Metastatic Breast Carcinoma in the Brain (tissue), 10 donors: ENCODE measurements around a stretch of chr10.

- PRO-cap, 10 experiments, result no peak in any of the 10 experiments
Observed at GRCh38 chr10:6143500-6143928, 54.7 kb downstream of the RBM17 start.

DNA sequence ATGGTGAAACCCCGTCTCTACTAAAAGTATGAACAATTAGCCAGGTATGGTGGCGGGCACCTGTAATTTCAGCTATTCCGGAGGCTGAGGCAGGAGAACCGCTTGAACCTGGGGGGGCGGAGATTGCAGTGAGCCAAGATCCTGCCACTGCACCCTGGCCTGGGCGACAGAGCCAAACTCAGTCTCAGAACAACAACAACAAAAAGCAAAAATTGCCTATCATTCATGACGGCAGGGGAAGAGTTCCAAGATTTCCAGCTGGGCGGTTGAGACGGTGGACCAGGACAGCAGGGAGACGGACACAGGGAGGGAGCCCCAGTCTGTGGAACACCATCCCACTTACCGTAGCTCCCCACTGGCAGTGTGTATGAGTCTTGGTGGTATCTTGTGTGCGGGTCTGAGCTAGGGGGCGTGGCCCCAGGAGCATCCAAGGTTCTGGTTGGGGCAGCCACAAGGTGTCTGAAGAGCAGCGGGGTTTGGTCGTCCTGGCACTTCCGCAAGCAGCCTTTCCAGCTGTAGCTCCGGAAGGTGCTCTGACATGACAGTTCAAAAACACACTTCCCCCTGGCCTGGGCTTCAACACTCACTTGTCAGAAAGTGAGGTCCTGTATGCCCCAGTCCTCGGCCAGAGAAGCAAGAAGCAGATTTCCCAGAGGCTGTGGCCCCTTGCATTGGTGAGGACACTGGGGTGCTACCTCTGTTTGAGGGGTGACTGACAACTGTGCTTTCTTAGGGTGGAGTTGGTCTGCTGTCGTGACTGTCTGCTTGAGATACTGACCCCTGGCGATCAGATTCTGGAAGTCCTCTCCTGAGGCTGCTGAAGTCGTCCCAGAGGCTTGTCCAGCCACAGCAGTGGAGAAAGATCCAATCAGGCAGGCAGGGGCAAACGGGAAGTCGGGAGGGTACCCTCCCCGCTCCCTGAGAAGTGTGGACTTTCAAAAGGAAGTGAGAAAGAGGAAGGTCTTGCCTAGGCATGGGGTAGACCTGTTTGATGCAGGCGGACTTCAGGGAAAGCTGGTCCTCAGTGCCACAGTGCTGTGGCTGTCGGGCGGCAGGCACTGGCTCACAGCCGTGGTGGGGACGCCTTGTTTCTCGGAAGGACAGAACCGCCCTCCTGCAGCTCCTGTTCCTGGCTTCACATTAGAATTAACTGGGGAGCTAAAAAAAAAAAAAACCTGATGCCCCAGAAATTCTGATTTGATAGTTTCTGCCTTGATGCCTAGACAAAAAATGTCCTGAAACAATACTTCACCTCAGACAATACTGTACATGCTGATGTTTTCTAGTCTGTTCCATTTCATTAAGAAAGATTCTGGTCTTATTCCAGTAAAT is 51.5 kb upstream of the PFKFB3 start:
- PRO-cap, 10 experiments, result peak in 2 of 10 experiments; most common plus-strand start position 833 of the sequence (in 1); most common minus-strand start position 772 of the sequence (in 2)

GRCh38 chr10:6179076-6180304 is 23.2 kb upstream of the PFKFB3 start:
- PRO-cap, 10 experiments, result no peak in any of the 10 experiments

DNA sequence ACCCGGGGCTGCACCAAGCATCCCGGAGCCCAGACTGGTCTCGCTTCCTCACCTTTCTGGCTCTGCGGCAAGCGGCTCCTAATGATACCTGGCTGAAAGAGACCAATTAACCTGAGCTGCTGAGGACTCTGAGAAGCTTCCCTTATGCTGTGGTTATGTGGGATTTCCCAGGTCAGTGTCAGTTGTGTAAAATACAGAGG is 51.5 kb downstream of the PFKFB3 start:
- PRO-cap, 10 experiments, result no peak in any of the 10 experiments

DNA sequence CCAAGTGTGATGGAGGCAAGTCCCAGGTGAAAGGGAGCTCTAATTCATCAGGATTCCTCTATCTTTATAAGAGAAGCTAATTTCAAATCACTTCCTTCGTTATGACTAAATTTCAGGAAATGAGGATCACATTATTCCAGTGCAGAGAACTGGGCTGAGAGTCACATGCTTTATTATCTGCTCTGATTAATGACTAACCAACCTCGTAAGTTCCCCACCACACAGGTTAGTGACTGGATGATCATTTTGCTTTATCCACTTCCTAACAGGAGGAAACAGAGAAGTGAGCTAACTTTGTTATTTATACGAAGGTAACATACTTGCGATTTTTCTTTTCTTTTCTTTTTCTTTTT is 99.0 kb downstream of the PFKFB3 start:
- PRO-cap, 10 experiments, result peak in 1 of 10 experiments; most common minus-strand start position 120 of the sequence (in 1)

DNA sequence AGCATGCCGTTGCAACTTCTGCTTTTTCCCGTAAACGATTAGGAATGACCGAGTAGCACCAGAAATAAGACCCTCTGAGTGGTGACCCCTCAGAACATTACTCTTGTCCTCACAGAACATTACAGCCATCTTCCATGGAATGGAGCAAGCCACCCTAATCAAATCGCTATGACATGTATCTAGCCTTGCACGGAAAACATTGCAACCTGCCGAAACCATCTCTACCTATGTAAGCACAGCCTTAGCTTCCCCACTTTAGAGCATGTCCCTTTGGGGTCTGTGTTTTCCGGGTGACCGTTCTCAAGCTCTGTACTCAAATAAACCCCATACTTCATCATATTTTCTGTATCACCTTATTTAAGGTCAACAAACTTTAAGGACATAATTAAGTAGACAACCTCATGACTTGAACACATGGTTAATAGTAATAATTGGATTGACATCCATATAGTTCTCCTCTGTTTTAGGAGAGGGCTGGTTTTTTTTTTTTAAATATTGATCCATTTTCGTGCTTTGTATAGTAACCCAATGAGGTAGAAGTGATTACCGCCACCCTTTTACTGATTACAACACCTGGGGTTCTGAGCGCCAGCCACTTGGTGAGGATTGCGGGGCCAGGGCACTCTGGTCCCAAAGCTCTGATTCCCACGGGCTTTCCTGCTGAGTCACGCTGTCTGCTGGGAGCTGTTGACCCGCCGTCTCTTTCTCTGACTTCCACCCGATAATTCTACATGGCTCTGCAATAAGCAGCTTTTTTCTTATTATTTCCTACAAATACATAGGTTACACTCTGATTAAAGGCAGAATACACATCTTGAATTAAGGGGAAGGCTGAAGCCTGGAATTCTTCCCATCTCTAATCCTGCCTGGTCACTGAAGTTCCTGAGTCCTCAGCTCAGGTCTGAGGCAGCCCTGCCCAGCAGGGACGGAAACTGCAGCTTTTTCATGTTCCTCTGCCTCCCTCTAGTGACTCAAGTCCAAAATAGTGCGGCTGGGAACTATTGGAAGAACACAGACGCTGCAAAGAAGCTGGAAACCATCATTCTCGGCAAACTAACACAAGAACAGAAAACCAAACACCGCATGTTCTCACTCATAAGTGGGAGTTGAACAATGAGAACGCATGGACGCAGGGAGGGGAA is 178.7 kb downstream of the PRKCQ start:
- PRO-cap, 10 experiments, result peak in 3 of 10 experiments; most common minus-strand start position 875 of the sequence (in 3)

DNA sequence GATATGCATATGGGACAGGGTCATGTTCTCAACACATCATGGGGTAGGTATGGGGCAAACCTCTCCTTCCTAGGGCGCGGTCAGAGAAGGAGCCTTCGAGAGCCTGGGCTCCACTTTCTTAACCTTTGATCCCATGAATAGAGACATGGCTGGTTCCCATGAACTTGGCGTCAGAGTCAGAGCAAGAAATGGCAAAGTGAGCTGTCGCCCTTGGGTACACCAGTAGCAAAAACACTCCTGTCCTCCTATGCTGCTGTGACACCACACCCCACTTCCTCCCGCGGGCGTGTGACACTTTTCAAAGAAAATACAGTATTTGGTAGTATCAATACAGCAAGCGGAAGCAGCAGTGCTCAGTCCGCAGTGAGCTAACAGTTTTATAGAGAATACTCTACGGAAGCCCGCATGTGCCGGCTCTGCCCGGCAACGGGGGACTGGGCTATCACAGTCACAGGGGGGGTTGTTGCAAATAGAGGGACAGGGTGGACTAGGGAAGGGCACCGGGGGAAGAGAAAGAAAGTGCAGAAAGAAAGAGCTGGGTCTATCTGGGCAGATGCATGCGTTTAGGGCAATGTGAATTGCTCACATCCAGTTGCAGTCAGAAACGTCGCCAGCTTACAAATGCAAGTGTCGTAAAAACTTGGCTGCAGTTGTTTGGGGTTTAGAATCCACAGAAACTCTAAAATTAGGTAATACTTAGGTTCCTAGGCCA is 49.8 kb downstream of the PRKCQ start:
- PRO-cap, 10 experiments, result peak in 1 of 10 experiments; most common plus-strand start position 322 of the sequence (in 1)

DNA sequence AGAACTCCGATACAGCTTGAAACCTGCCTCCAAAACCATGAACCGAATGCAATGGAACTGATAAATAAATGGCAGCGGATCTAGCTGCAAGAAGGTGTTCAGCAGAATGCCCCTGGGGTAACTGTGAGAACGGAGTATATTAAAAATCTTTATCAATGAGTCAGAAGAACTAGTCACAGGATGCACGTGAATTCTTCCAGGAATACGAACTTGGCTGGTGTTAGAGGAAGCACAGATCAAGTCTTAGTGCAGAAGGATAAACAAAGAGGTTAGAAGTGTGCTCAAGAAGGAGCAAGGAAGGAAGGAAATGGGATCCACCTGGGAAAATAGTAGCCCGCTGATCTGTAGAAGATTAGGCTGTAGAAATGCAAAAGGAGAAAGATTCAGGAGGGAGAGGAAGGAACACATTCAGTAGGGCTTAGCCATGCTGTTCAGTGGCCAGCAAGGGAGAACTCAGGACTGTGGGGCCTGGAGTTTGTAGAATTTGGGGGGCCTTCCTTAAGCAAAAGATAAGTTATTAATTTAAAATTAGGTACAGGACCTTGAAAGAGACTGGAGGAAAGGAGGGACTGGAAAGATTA is 142.2 kb upstream of the PRKCQ start:
- PRO-cap, 10 experiments, result no peak in any of the 10 experiments

DNA sequence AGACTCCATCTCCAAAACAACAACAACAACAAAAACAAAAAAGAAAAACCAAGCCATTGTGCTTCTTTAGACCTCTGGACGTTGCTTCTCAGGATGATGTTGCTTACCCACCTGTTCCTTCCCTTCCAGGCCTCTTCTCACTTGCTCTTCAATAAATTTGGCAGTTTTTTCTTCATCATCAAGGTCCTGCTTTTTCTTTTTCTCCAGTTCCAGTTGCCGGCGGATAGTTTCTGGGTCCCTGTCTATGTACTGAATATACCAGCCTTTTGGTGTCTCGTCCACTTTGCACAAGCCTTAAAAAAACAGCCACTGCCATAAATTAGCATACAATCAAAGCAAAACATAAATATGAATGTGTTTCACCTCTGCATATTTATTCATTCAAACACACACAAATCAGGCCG is 9.1 kb downstream of the KIN start:
- PRO-cap, 10 experiments, result no peak in any of the 10 experiments

DNA sequence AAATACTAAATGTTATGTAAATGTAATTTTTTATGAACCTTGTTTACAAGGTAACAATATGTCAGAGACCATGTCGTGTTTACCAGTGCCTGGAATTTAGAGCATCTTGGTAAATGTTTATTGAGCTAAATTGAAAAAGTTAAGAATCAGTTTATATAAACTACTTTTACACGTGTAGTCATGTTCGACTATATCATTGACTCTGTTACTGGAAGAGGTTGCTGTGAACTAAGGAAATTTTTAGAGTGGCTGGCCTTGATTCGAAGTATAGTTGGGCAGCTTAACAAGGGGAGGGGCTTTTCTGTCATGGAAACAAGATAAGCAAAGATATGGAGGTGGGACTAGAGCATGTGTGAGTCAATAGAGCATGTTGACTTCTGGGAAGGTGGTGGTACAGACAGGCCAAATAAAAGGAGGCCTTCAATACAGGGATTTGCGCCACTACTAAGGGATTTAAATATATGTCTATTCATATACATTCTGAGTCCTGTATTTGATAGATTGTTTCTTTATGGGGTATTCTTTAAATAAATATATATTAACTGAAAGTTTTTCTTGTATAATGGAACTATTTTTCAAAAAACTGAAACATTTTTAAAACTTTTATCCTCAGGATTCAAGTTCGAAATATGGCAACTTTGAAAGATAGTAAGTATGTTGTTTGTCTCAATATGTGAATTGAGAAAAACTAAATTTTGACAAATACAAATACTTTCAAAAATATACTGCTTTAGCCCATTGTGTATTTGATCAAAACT is 7.7 kb downstream of the ATP5F1C start:
- PRO-cap, 10 experiments, result no peak in any of the 10 experiments

DNA sequence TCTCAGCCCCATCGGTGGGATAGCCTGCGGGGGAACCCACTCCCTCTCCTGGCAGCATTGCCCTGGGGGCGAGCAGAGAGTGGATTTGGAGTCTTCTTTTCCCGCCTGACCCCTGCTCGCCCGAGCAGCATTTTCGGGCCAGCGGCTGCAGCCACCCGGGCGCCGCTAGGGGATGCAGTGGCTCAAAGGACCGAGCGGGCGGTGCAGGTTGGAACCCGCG is 1.3 kb upstream of the GATA3 start:
- PRO-cap, 10 experiments, result peak in 8 of 10 experiments; most common minus-strand start position 179 of the sequence (in 6)

DNA sequence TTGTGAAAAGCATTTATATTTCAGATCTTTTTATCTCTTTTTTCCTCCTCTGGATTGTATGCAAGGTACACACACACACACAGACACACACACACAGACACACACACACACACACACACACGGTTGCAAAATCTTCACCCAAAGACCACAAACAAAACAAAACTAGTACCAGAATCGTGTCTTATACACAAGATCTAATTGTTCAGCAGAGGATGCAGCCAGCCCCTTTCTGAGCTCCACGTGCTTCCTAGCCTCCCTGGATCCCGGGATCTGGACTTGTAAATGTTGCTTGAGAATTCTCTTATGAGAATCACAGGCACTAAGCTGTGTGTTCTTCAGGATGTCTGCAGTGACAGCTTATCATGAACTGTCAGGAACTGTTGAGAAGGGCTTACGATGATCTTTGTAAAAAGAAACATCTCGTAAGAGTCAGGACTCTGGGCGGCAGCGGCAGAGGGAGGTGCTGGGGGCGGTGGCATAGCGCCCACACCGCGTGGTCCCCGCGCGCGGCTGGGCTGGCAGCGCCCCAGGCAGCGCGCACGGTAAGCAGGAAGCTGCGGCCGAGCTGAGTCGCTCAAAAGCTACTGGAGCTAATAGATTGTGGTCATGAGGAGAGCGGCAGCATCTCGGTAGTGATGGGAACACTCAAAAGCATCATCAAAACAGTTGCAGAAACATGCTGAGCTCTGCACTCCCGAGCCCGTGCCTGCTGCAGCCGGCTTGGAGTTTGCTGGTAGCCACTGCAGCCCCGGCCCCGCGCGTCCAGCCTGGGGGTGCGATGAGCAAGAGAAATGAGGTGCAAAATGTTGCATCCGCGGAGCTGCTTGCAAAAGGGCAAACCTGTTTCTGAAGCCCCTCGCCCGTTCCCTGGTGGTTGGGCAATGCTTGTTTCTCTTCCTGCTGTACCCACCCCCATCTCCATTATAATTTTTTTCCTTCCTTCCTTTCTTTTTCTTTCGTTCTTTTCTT is 277.7 kb downstream of the GATA3 start:
- PRO-cap, 10 experiments, result peak in 1 of 10 experiments; most common plus-strand start position 186 of the sequence (in 1)

DNA sequence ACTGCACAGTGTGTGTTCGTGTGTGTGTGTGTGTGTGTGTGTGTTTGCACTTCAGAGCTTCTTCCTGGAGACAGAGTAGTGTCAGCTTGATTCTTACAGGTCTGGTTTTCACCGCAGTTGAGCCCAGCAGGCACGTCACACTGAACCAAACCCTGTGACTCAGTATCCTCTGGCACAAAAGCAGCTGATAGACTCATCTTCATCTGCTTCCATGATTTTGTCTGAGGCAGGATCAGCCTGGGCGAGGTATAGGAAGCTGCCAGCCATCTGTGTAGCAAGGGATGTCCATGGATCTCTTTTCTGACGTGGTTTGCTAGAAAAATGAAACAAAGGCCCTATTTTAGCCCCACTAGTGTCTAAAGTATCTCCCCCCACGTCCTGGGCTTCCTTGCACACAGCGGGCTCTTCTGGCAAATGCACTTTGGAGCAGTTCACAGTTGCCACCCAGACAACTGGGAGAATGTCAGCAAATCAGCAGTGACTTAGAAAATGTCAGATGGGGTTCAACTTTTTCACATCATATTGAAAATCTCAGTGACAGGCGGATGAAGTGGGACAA is 373.2 kb upstream of the CELF2 start:
- PRO-cap, 10 experiments, result no peak in any of the 10 experiments

DNA sequence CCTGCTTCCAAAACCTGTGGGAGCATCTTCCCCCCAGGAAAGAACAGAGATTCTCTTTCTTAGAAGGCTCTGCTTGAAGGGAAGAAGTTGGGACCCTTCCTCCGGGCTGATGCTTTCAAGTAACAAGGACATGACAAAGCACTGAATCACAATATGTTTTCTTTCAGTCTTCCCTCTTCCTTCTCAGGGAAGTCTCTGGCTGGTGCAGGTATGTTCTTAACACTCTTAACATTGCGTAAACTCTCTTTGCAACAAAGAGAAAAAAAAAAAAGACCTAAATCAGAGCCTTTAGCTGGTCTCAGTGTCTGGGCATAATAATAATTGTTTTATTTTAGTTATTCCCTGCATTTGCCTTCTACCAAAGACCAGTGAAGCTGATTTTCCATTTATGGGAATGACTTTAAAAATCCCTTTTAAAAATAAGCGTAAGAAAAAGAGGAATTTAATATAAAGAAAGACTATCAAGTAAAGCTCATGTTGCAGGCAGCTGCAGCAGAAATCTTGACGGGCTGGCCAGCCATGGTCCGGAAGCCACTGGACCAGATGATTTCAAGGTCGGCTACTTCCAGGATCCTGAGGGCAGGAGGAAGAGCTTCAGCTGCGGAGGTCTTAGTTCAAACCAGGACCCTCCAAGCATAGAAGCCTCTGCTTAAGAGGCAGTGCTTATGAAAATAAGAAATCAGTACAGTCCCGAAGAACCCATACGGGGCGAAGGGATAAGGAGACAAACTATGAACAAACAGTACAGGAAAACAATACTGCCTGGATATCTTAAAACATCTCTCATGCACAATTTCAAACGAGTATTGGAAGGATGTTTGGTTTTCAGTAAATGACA is 220.3 kb upstream of the CELF2 start:
- PRO-cap, 10 experiments, result peak in 1 of 10 experiments; most common plus-strand start position 262 of the sequence (in 1); most common minus-strand start position 185 of the sequence (in 1)

DNA sequence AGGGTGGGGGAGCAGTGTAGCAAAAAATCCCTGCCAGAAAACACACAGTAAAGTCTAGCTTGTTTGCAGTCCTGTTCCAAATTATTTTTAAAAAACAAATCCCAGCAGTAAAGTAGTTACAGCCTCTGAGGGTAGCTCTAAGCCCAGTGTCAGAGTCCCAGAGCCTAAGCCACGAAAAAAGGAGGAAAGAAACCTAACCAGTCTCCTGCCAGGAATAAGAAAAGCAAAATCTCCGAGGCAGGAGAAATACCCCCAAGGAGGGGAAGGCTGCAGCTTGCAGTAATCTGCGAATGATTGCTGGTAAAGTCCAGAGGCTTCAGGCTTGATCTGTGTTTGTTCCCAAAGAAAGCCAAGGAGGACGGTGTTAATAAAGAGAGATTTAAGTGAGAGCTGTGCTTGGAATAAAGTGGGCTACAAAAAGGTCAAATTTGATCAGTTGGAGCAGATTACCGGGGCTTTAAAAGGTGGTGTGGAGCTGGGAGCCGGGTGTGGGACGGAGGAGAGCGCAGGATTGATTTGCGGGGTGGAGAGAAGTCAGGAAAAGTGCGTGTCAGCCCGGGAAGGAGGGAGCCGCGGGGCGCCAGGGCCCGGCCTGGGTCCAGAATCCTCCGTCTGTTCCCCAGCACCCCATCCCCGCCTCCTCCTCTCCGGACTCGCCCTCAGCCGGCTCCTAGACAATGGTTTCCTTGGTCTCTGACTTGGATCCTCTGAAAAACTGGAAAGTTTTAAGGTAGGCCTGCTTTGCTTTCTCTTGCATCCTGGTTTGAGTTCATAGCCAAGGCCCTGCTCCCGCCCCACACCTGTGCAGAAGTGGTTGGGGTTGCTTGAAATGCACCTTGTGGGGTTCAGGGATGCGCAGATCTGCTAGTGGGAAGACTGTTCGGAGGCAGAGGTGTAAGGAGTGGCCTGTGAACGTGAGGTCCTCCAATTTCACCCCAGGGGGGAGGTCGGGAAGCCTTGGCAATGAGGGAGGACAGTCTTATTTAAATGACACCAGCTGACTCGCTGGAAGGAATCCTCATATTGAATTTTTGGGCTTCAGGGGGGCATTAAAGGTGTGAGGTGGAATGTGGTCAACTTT is 219.2 kb upstream of the CELF2 start:
- PRO-cap, 10 experiments, result peak in 2 of 10 experiments; most common plus-strand start position 342 of the sequence (in 1); most common minus-strand start position 513 of the sequence (in 2)

GRCh38 chr10:10801048-10801307 is 216.7 kb upstream of the CELF2 start:
- PRO-cap, 10 experiments, result peak in 1 of 10 experiments; most common minus-strand start chr10:10801176 (in 1)

- PRO-cap, 10 experiments, result no peak in any of the 10 experiments
Observed at GRCh38 chr10:11070235-11070910, 52.7 kb downstream of the CELF2 start.

- PRO-cap, 10 experiments, result no peak in any of the 10 experiments
Observed at GRCh38 chr10:11145180-11145909, 127.7 kb downstream of the CELF2 start.

GRCh38 chr10:11164668-11165599 is 147.3 kb downstream of the CELF2 start:
- PRO-cap, 10 experiments, result peak in 6 of 10 experiments; most common plus-strand start chr10:11165484 (in 6); most common minus-strand start chr10:11164740 (in 2)

DNA sequence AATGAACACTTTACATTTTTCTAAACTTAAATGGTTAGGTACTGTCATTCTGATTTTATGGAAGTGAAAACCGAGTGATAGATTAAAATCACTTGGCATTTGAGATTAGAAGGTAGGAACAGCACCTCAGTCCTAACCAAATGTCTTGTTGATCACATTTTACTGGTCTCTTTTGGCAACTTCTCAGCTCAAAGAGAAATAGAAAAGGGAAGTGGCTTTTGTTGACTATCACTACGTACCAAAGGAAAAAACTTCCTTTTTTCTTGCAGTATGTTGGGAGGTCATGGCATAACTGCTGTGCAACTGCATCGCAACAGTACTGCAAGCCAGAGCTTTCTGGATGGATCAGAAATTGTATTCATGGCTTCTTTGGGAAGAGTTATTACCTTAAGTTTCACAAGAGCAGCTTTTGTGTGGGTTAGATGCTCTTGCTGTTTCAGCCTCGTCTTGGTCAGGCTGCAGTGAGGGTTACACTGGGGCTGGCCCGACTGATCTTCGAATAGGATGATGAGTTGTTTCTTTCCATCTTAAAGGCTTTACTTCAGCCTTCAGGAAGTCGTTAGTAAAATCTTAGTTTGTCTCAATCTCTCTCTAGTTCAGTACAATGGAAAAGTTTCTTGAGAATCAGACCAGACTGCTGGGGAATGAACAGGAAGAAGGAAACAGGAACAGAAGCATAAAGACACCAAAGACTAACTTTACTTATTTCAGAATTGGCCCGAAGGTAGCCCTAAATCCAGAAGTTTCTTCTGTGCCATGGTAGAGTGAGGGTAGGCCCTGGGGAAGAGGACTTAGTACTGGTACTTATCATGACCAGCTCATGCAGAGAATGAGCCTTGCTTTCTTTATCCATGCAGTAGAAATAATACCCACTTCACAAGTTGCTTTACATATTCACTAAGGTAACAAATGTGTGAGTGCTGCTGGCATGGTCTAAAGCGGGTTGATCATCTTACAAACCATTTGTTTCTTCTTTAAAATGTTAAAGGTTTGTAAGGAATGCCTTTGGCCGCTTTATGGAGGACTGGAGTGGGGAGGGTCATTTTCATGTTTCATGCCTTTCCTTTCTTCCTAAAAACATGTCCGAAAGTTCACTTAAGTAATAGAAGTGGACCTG is 153.6 kb downstream of the CELF2 start:
- PRO-cap, 10 experiments, result peak in 6 of 10 experiments; most common plus-strand start position 289 of the sequence (in 3); most common minus-strand start position 147 of the sequence (in 6)